Metanephros (tissue), 2 donors: ENCODE measurements around the gene TEF.

- RAMPAGE, long total RNA: no peak
Observed at GRCh38 chr22:40194167-40194541, 16.4 kb downstream of the TNRC6B start.

DNA sequence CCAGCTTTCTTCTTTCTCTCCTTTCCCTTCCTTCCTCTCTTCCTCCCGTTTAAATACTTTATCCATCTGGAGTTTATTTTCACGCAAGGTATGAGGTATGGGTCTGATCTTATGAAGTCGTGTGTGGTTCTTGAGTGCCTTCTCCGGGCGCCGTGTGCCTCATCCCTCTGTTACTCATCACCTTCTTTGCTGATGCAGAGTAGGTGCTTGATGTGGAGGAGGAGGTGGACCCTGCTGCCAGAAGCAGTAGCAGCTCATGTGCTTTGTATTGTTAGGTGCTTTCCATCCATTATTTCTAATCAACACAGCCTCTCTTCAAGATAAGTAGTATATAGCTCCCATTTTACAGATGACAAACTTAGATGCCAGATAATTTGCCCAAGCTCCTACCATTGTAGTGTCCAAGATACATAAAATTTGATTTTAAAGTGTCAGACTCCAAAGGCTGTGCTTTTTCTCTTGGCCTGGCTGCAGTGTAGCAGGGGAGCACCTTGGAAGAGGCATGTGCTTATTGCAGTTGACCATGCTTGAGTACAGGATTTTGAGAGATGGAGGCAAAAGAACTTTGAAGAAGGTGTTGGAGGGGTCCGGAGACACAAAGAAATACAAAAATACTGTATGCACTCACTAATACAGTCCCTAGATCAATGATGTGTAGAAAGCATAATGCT, 47.1 kb downstream of the TNRC6B start:
- RAMPAGE, long total RNA: no peak

- RAMPAGE, long total RNA: no peak
Observed at GRCh38 chr22:40258383-40259119, 80.8 kb downstream of the TNRC6B start.

DNA sequence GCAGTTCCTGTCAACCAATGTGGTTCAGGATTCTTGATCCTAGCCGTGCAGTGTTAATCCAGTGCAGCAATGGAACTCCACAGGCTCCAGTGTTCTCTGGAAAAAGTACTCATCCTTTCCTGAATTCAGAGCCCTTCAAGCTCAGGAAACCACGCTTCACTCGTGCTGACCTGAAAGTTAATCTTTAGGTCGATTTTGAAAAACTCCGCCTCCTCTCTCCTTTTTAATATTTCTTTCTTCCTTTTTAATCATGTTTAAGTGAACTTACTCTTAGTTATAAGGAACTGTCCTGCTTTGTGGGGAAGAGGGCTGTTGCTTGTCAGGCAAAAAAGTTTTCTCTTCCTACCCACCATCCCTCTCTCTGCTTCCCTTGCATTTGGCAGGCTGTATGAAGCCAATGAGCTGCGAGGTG, 14.3 kb upstream of the ADSL start:
- RAMPAGE, long total RNA: no peak

- RAMPAGE, long total RNA: no peak
Observed at GRCh38 chr22:40413825-40414638, 43.6 kb downstream of the SGSM3 start.

- RAMPAGE, long total RNA: no peak
Observed at GRCh38 chr22:40414639-40415195, 44.3 kb downstream of the SGSM3 start.

- RAMPAGE, long total RNA: no peak
Observed at GRCh38 chr22:40533006-40534236, 103.1 kb downstream of the MRTFA start.

GRCh38 chr22:40651581-40652406, 15.3 kb upstream of the MRTFA start:
- RAMPAGE, long total RNA: no peak

- RAMPAGE, long total RNA: no peak
Observed at GRCh38 chr22:40674386-40674742, 4.9 kb upstream of the MCHR1 start.

GRCh38 chr22:40694318-40695019, 15.2 kb downstream of the MCHR1 start:
- RAMPAGE, long total RNA: no peak

DNA sequence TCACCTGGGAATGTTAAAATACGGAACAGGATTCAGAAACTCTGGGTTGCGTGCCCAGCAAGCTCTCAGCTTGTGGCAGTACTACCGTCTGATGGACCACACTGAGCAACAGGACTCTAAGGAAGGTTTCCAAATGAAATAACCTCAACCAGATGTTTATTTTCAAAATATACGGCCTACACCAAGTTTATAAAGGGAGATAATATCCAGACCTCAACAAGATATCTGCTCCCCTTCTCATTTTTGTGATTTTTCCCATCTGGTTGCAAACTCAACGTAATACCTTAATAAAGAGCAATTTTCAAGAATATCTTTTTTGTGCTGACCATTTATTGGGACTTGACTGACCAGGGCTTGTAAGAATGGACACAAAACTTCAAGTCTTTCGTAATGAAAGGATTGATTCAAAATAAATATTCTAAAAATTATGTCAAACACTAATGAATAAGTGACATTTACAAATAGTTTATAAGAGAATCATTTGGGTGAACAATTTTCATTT, 49.3 kb downstream of the SLC25A17 start:
- RAMPAGE, long total RNA: no peak

DNA sequence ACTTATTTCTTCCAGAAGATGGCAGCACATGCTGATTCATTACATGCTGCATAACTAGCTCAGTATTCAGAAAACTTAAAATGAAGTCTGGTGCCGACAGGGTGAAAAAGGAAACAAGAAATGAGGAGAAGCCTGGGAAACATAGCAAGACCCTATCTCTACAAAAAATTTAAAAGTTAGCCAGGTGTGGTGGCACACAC, 28.4 kb upstream of the RBX1 start:
- RAMPAGE, long total RNA: no peak

- RAMPAGE, long total RNA: no peak
Observed at GRCh38 chr22:41020881-41021454, 69.8 kb downstream of the RBX1 start.

GRCh38 chr22:41102127-41102901, 9.9 kb downstream of the EP300 start:
- RAMPAGE, long total RNA: no peak

- RAMPAGE, long total RNA: no peak
Observed at GRCh38 chr22:41169212-41169739, 35.8 kb upstream of the L3MBTL2 start.

DNA sequence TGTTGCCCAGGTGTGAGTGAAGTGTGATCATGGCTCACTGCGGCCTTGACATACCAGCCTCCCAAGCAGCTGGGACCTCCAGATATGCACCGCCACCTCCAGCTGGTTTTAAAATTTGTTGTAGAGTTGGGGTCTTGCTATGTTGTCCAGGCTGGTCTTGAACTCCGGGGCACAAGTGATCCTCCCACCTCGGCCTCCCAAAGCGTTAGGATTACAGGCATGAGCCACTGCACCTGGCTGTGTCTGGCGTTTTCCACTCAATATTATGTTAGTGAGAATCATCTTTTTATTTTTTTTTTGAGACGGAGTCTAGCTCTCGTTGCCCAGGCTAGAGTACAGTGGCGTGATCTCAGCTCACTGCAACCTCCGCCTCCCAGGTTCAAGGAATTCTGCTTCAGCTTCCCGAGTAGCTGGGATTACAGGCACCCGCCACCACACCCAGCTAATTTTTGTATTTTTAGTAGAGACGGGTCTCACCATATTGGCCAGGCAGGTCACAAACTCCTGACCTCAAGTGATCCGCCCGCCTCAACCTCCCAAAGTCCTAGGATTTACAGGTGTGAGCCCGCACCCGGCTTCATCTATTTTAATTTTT, 2.1 kb upstream of the CHADL start:
- RAMPAGE, long total RNA: no peak

- RAMPAGE, long total RNA: no peak
Observed at GRCh38 chr22:41288118-41288703, 2.2 kb upstream of the RANGAP1 start.

DNA sequence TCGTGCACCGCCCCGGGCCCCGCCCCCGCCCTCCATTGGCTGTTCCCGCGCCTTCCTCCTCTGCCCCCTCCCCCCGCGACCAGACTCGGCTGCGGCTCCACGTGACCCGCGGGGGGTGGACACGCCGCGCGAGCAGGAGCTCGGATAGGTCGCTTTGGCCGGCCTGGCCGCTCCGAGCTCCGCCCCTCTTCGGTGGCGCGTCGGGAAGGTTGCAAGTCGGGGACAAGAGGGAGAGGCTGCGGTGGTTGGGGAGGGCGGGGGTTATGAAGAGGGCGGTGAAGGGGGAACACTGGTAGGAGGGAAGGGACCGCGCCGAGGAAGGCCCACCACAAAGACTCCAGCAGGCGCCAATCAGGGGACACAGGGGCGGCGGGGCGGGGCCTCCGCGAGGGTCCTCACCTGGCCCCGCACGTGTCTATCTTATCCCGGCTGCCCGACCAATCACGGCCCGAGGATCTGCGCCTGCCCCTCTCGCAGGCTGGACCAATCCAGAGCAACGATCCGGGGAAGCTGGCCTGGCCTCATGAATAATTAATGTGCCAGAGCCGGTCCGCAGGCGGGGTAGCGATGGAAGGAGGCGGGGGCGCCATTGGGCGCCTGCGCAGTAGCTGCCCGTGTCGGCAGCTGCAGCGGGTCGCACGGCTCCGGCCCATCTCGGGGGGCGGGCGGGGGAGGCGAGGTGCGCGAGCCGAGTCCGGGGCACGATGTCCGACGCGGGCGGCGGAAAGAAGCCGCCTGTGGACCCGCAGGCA, at the start of gene TEF:
TEF (plus strand) TSS at position 602 of the 752 bp plus-strand sequence.
- RAMPAGE, long total RNA: no peak

DNA sequence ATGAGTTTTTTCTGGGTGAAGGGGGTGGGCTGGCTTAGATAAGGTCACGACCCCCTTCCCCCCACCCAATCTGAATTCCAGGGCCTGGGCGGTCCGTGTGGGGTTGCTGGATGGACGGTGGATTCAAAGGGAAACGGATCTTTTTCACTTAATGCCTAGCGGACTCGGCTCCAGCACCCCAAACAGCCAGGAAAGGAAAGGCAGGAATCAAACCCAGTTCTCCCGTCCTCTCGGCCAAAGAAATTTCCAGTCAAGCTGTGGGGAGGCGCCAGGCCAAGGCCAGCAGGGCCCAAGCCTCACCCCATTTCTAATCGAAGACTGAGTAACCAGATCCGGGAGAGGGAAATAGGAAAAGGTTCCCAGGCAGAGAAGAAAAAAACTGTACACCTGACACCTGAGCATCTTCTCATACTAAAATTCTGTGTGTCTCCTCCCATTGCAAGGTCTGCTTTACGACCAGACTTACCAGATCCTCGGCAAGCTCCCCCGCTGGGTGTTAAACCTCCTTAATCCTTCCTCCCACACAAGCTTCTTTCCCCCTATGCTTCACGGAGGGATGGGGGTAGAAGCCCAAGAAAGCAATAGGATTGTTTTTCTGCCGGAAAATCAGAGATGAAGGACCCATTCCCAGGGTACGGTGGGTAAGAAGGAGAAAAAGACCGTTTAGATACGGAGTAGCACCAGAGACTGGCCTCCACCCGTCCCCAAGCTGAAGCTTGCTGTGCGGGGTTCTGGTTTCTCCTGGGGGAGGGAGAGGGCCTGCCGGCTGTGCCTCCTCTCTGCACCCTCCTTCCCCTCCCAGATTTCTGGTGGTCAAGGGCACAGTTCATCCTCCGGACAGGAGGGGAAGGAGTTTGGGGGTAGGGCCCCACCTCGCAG, 1.5 kb downstream of the TOB2 start:
- RAMPAGE, long total RNA: no peak

GRCh38 chr22:41478207-41478587, 9.3 kb downstream of the ACO2 start:
- RAMPAGE, long total RNA: no peak